Gastrocnemius medialis (tissue), 3 donors: ENCODE data around the genes EBLN2 and POU1F1.

GRCh38 chr3:72998547-72999205 lies 2.1 kb downstream of the PPP4R2 start:
- PRO-cap = no peak
- RAMPAGE, long total RNA, 3 experiments = no peak in any of the 3 experiments

GRCh38 chr3:73028896-73030008 lies 32.2 kb upstream of the EBLN2 start:
- PRO-cap = no peak
- RAMPAGE, long total RNA, 3 experiments = no peak in any of the 3 experiments

GRCh38 chr3:73060966-73061886 lies at the start of gene EBLN2:
EBLN2 (plus strand) TSS chr3:73061659.
- PRO-cap = no peak
- RAMPAGE, long total RNA, 3 experiments = no peak in any of the 3 experiments

DNA sequence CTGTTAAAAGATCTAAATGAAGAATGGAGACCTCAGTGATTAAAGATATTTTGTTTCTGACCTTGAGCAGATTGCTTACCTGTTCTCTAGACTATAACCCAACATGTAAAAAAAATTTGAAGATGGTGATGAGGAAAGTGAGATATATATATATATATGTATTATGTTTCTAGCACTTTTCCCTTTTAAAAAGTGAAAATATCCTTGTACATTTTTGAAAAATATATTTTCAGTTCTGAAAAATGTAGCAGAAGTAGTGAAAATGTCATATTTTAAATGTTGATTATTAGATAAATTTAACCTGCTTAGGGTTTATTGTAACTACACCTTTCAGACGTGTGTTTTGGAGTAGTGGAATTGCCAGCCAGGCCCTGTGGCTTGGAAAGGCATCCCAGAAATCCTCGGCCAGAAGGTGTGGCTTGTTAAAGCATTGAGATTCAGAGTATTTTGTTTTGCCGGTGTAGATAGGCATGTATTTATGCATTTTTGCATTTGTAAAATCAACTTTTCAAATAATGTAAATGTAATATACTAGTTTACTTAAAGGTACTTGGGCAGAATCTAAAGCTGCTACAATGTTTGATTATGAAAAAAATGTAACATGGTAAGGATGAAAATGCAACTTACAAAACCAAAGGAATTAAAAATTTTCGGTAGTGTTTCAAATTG lies 6.9 kb downstream of the EBLN2 start:
- PRO-cap = no peak
- RAMPAGE, long total RNA, 3 experiments = no peak in any of the 3 experiments

DNA sequence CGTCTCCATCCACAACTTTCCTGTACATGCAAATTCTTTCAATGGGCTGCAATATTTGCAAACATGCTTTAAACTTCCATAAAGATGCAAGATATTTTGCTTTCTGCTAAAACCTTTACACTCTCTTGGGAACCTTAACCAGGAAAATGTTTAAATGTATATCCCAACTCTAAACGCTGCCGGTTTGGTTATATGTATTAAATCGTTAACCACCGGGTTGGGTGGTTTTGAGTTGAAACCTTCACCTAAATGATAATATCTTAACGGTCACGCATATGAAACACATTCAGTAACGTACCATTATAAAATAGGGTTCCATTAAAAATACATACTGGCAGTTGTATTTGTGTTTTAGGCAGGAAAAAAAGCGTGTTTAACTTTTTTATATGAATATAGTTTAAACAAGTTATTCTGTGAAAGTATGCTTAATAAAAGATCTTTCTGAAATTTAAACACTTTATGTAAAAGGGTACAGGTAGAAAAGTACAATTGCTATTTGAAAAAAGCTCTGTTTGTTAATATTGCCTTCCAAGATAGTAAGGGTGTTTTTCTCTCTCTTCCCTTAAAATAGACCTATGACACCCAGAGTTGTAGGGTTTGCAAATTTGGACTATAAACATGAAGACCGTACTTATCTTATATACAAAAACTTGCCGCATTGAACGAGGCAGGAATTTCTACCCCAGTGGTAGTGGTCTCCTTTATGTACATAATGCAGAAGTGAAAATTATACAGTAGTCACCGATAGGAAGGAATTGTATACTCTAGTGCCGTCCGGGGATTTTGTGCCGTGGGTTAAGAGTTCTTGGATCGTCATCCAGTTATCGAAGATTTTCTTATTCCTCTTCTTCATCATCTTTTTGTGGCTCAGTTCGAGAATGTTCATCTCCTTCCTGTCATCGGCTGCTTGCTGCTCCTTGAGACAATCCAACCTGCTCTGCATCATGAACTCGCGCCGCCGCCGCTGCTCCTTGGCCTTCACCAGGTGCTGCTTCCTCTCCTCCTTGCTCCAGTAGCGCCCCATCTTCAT lies 241.8 kb downstream of the PDZRN3 start:
- PRO-cap = no peak
- RAMPAGE, long total RNA, 3 experiments = no peak in any of the 3 experiments

GRCh38 chr3:73387576-73388159 lies 237.1 kb downstream of the PDZRN3 start:
- PRO-cap = no peak
- RAMPAGE, long total RNA, 3 experiments = no peak in any of the 3 experiments

DNA sequence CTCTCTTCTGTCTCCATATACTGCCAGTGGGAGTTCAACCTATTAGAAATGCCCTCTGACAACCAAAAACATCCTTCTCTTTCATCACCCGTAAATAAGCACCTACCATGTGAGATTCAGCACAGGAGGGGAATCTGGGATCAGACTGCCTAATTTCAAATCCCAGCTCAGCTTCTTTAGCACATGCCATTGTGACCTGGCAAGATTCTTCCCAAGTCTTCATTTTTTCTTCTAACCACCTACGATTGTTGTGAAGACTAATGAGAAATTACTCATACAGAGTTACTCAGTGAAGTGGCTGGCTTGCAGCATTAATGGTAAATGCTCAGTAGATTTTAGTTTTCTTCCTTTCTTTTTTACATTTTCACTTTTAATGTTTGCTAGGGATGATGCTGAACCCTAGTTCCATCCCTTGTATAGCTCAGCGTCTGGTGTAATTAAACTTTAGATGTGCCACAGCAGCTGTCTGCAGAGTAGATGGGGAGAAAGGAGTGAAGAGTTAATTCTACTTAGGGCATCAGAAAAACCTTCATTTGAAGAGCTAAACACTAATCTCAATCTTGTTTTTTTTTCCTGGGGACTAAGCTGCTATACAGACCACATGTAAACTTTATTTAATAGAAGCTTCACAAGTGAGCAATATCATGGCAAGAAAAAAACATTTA lies 176.6 kb downstream of the PDZRN3 start:
- PRO-cap = no peak
- RAMPAGE, long total RNA, 3 experiments = no peak in any of the 3 experiments

- PRO-cap = no peak
- RAMPAGE, long total RNA, 3 experiments = no peak in any of the 3 experiments
Measured at GRCh38 chr3:73490573-73491152, 134.1 kb downstream of the PDZRN3 start.

DNA sequence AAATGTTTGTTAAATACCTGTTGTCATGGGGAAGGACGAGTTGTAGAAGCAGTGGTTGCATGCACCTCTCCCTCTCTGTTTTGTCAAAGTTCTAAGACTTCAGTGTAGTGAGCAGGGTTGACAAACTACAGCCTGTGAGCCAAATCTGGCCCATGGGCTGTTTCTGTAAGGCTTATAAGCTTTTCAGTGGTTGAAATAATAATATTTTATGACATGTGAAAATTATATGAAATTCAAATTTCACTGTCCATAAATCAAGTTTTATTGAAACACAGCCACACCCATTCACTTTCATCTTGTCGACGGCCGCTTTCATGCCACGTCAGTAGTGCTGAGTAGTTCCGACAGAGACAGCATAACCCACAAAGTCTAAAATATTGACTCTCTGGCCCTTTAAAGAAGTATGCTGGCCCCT lies 102.9 kb downstream of the PDZRN3 start:
- PRO-cap = no peak
- RAMPAGE, long total RNA, 3 experiments = no peak in any of the 3 experiments

DNA sequence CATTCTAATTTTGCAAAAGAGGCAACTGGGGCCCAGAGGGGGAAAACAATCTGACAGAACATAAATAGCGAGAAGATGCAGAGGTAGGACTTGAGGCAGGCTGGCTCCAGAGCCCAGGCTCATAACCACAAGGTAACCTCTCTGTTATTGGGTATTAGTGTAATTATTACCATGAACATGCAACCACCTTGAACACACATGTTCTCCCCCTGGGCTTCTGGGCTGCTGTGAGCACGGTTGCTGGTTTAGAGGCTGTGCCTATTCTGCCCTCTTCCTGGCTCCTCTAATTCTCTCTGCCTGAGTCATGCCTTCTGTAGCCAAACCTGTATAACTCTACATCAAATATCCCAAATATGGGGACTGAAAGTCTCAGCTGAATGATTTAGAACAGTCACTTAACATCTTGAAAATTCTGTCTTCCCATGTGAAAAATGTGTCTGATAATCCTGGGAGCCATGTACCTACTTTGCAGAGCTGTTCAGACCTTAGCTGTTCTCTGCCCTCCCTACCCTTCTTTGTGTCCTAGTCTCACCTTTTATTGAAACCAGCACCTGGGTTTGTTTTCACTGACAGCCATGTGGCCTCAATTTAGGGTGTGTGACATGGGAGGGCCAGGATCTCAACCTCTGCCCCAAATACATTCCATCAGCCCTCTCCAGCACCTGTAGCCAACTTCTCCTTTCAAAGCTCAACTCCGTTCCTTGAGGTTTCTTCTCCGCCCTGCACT lies 60.8 kb downstream of the PDZRN3 start:
- PRO-cap = no peak
- RAMPAGE, long total RNA, 3 experiments = no peak in any of the 3 experiments

DNA sequence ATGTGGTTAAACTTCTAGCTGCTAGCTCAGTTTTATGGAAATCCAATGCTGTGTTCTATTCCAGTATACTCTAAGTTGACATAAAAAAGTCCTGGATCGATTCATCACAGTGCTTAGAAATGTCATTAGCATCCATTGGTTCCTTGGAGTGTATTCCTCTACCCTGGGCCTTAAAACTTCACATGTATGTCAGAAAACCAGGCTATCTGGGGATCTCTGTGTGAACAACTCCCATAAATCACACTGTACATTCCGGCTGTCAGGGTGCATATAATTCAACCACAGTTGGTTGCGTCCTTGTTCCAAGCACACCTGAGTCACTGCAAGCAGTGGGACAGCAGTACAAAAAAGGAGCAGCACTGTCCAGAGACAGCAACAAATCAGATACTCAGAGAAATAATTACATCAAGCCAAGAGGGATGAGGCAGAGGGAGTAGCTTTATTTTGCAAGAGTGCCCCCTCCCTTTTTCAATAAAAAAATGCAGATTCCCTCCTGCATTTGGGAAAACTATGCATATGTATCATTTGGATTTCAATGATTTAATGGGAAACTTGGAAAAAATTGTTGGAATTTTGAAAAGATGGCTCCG lies 52.3 kb downstream of the PDZRN3 start:
- PRO-cap = no peak
- RAMPAGE, long total RNA, 3 experiments = no peak in any of the 3 experiments

- PRO-cap = no peak
- RAMPAGE, long total RNA, 3 experiments = no peak in any of the 3 experiments
Measured at GRCh38 chr3:73618384-73618987, 6.3 kb downstream of the PDZRN3 start.

DNA sequence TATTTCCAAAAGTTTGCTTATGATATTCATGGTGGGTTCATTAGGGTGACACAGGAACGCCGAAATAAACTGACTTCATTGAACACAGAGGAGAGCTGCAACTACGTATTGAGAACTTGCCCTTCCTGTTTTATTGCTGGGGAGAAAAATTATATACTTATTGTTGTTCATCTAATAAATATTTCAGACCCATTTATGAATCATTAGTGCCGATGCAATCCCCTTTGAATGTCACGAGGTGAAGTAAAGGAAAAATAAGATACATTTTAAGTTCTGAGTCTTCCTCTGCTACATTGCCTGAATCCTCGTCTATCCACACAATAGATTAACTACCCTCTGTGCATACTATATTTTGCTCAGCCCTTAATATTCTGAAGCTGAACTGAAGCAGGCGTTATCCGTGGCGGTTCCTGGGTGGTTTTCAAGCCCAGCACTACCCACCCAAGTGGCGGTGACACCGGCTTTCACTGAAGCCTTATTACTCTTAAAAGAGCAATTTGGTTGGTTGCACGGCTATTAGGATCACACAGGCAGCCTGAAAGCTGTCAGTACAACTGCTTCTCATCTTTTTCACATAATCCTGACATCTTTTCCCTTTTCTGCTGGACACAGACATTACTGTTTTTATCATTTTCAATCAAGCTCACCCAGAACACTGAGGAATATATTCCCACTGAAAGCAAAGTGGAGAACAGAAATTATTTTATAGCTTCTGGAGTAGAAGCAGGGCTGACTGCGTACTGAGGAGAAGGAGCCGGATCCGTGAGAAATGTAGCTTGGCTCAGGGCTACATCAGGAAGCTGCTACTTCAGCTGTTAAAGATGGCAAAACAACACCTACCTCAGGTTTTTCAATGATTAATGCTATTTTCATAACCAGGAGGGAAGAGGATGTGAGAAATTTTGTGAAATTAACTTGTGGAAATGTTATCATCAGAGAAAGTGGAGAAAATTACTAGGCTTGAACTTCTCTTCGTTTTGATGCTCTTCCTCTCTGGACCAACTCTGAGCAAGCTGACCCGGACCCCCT lies 525.3 kb upstream of the ZNF717 start:
- PRO-cap = no peak
- RAMPAGE, long total RNA, 3 experiments = no peak in any of the 3 experiments

GRCh38 chr3:81762007-81762416 lies 567 bp upstream of the GBE1 start:
- PRO-cap = no peak
- RAMPAGE, long total RNA, 3 experiments = no peak in any of the 3 experiments

DNA sequence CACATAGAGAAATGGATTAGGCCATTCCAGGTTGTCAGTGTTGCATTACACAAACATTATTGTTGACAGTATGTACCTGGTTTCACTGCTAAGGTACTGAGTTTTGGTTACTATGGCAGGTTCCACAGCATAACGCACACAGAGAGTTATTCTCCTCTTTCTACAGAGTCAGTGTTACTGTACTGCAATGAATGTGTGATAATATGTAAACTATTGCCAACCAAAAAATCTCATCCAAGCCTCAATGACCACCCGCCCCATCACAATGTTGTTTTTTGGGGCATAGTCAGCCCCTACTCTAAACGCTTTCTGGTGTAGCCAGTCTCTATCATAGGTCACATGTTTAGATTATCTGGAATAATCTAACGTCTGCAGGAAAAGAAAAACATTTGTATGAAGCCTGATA lies 1331.6 kb upstream of the GBE1 start:
- PRO-cap = no peak
- RAMPAGE, long total RNA, 3 experiments = no peak in any of the 3 experiments

DNA sequence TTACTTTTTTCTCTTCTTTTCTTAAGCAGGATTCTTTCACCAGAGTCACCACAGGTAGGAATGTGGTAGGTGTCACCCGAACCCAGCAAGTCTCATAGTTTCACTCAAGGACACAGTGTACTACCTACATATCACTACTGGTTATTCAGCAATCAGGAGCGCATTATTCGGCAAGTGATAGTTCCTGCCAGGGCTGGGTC lies 1271.5 kb upstream of the CADM2 start:
- PRO-cap = no peak
- RAMPAGE, long total RNA, 3 experiments = no peak in any of the 3 experiments

DNA sequence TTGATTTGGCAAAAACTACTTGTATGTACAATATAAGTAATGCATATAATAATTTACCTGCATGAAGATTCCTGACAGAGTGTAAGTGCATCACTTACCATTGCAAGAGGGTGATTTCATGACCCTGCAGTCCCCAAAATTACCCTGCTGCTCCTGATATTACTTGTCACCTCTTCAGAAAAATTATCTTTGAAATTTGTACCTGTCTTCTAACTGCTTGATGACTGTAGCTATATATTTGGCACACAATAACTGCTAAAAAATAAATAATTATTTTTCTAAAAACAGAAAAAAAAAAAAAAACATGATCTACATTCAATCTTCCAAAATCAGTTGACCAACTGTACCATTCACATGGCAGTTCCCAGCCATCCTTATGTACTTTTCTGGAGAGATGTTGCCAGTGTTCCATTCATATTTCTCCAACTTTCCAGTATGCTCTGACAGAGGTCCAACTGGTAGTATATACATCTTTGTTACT lies 153.6 kb upstream of the CADM2 start:
- PRO-cap = no peak
- RAMPAGE, long total RNA, 3 experiments = no peak in any of the 3 experiments

GRCh38 chr3:87206288-87206679 lies 20.8 kb upstream of the CHMP2B start:
- PRO-cap = no peak
- RAMPAGE, long total RNA, 3 experiments = no peak in any of the 3 experiments

DNA sequence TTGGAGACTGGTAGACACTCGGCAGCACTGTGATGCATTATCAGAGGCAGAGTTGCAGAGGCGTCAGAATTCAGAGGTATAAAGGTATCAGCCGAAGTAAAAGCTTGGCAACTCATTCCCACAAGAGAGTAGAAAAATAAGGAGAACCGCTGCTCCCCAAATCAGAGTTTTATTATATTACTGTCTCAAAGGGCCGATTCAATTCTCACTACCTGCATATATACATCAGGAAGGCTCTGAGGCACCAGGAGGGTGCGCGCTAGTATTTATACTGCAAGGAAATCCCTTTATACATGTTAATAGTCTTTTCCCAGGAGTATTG lies at the start of gene POU1F1:
POU1F1 (minus strand) TSS at position 238 of the 322 bp plus-strand sequence.
- PRO-cap = no peak
- RAMPAGE, long total RNA, 3 experiments = no peak in any of the 3 experiments

DNA sequence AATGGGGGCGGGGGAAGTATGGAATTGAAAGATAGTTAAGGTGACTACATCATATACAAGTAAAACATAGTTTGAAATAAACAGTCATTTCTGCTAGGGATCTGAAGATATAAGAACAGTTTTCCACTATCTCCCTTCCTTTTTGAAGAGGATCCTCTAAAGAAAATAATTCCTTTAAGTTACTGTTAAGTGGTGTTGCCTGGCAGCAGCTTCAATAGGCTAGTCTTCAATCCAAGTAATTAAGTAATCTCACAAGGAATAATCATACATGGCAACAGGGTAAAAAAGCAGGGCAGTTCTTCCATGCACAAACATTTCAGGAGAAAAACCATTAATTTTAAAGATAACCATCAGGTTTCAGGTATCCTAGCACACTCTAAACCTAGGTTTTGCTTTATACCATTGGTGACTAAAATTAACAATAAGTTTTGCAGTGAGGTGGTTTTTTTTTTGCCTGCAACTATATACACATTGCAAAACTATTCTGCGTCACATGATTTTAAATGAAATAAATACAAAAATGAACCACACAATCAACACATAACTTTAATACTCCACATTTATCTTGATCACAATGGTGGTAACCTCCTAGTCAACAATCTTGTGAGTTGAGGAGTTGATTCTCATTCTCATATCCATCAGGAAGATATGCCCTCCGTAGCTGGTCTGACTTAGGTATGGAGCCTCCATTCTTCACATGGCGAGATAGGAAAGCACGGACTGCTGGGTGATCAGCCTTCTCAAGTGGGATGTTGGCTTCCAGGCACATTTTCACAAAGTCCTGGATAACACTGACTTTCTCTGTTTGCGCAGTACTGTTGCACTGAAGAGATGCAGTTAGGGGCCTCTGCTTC lies 3.7 kb downstream of the CGGBP1 start:
- PRO-cap = no peak
- RAMPAGE, long total RNA, 3 experiments = no peak in any of the 3 experiments